AG04450 (cell line): ENCODE measurements around the genes PDIK1L, SH3BGRL3 and GPN2.

DNA sequence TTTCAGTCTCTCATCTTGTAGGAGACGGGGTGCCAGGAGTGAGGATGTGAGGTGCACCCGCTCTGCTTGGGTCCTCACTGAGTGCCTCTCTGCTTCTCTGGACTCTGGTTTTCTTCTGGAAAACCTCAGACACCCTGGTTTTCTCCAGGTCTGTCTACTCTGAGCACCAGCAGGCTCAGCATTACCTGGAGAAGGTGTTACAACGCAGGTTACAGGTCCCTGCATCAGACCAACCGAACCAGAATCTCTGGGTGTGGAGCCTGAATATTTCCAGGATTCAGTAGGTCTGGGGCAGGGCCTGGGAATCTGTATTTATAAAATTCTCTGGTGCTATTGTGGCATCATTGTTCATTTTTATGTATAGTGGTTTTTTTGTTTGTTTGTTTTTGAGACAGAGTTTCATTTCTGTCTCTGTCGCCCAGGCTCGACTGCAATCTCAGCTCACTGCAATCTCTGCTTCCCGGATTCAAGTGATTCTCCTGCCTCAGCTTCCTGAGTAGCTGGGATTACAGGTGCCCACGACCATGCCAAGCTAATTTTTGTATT lies 1.4 kb upstream of the SLC30A2 start:
- CAGE, long polyA plus RNA: no peak
- RRBS: no CpG with 5 or more reads among the region's 8 CpGs

- CAGE, long polyA plus RNA: no peak
- RRBS: no CpG with 5 or more reads among the region's 5 CpGs
Measured at GRCh38 chr1:26072850-26073323, 5.5 kb upstream of the TRIM63 start.

- CAGE, long polyA plus RNA: no peak
- RRBS: 2% methylated on average over 23 of the region's 68 CpGs
Measured at GRCh38 chr1:26111476-26111969, at the start of gene PDIK1L. Gene PDIK1L, plus strand, starts transcription at chr1:26111824.

DNA sequence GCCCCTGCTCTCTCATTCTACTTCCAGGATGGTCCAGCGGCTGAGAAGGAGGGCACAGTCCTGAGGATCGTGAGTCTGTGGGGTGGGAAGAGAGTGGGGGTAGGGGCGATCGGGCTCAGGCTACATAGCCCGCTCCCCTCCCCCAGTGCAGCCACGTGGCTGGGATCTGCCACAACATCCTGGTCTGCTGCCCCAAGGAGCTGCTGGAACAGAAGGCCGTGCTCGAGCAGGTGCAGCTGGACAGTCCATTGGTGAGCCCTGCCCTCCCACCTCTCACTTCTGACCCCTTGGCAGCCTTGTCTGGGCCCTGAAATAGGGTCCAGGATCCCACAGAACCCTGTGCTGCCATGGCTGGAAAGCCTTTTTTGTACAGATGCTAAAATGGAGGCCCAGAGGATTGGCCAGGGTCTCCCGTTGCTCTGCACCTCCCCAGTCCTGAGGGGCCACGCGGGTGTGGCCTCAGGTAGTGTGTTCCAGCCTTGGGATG lies 5.1 kb downstream of the CNKSR1 start:
- CAGE, long polyA plus RNA: no peak
- RRBS: no CpG with 5 or more reads among the region's 11 CpGs

GRCh38 chr1:26200685-26201689 lies 10.6 kb downstream of the CATSPER4 start:
- CAGE, long polyA plus RNA: no peak
- RRBS: no CpG with 5 or more reads among the region's 35 CpGs

GRCh38 chr1:26279322-26279901 lies 474 bp upstream of the SH3BGRL3 start:
- CAGE, long polyA plus RNA: no peak
- RRBS: no CpG with 5 or more reads among the region's 13 CpGs

DNA sequence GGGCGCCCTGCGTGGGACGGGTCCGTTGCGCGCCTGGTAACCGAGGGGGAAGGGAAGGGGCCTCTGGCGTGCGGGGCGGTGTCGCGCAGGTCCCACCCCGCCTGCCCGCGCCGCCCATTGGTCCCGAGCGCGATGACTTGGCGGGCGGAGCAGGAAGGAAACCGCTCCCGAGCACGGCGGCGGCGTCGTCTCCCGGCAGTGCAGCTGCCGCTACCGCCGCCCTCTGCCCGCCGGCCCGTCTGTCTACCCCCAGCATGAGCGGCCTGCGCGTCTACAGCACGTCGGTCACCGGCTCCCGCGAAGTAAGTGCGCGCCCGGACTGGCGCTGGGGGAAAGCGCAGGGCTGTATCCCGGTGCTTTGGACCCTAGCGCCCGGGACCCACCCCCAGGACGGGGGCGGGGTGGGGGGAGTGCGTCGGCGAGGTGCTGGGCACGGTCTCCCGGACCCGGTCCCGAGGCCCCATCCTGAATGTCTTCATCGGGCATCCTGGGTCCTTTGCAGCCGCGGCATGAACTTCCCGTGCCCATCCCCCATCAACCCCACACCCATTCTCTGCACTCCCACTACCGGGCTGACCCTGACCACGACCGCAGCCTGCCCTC lies at the start of gene SH3BGRL3:
Gene SH3BGRL3, plus strand, starts transcription at position 185 of the 603 bp plus-strand sequence.
- CAGE, long polyA plus RNA: start-site peak on the plus strand centred at position 199 of the sequence, 112 bp wide, 30,568 and 22,440 reads in 2 replicates
- RRBS: 2% methylated on average over 21 of the region's 67 CpGs

DNA sequence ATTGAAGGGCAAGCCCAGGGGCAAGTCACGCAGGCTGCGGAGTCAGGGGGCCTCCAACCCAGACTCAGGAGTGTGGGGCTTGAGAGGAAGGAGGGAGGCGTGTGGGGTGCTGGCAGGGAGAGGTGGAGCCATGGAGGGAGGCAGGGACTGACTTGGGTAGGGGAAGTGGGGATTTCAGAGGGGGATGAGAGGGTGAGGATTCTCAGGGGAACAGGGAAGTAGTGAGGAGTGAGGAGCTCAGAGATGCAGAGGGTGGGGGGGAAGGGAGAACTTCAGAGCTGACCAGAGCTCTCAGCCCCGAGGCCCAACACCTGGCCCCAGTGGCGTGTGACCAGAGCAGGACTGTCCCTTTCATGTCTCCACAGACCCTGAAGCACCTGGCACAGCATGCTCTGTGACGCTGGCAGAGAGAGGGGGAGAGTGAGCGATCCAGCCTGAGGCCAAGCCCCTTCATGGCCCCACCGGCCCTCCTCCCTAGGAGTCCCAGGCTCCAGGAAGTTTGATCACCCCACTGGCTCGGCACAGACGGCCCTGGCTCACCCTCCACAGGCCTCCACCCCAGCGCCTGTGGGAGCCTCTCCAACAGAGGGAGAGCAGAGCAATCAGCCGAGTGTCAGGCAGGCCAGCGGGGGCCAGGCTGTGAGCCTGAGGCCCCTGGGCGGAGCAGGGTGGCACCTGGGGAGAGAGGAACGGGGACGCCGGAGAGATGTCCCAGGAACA lies 10.9 kb downstream of the SH3BGRL3 start:
- CAGE, long polyA plus RNA: no peak
- RRBS: no CpG with 5 or more reads among the region's 17 CpGs

- CAGE, long polyA plus RNA: no peak
- RRBS: no CpG with 5 or more reads among the region's 7 CpGs
Measured at GRCh38 chr1:26305521-26306037, 857 bp downstream of the UBXN11 start.

DNA sequence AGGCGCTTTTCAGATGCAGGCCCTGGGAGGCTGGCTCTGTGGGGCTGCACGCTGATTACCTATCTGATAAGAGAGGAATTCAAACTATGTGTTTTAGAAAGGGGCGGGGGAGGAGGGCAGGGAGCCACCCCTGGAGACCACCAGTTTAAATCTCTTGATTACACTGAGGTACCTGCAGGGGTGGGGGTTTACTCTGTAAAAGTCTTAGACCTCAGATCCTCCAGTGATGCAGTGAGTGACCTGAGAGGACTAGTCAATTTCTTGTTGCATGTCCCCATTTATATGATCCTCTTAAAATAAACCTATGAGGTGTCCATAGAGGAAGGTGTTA lies 8.5 kb downstream of the LIN28A start:
- CAGE, long polyA plus RNA: no peak
- RRBS: no CpG with 5 or more reads among the region's 3 CpGs

GRCh38 chr1:26598844-26599348 lies 69.3 kb downstream of the RPS6KA1 start:
- CAGE, long polyA plus RNA: no peak
- RRBS: no CpG with 5 or more reads among the region's 5 CpGs

DNA sequence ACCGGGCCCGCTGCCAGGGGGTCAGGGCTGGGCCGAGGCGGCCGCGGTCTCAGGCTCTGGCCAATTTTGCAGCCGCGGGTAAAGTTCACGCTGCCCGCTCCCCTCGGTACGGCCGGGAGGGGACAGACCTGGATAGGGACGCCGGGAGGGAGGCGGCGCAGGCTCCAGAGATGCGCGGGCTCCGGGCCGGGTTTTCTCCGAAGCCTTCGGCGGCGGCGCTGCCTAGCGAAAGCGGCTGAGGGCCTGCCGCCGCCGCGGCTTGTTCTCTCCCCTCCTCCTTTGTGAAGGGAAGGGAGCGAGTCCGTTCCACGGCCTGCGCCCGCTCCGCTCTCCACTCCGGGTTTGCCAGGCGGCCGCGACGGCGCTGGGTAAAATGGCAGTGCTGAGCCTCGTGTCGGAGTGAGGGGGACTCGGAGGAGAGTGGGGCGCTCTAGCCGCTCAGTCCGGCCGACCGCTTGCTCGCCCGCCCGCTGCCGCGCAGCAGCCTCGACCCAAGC lies 421 bp upstream of the ARID1A start:
- CAGE, long polyA plus RNA: no peak
- RRBS: 2% methylated on average over 31 of the region's 58 CpGs

DNA sequence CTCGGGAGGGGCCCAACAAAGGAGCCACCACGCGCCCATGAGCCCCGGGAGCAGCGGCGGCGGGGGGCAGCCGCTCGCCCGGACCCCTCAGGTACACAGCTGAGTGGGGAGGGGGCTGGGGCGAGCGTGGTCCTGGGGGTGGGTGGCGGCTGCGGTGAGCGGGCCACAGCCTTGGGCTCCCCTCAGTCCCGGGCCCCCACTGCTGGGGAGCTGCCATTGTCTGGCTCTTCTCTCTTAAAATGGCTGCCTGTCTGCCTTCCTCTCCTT lies 1.6 kb downstream of the ARID1A start:
- CAGE, long polyA plus RNA: no peak
- RRBS: 0% methylated on average over 6 of the region's 16 CpGs

GRCh38 chr1:26711906-26712319 lies 16.1 kb downstream of the ARID1A start:
- CAGE, long polyA plus RNA: no peak
- RRBS: no CpG with 5 or more reads among the region's 4 CpGs

DNA sequence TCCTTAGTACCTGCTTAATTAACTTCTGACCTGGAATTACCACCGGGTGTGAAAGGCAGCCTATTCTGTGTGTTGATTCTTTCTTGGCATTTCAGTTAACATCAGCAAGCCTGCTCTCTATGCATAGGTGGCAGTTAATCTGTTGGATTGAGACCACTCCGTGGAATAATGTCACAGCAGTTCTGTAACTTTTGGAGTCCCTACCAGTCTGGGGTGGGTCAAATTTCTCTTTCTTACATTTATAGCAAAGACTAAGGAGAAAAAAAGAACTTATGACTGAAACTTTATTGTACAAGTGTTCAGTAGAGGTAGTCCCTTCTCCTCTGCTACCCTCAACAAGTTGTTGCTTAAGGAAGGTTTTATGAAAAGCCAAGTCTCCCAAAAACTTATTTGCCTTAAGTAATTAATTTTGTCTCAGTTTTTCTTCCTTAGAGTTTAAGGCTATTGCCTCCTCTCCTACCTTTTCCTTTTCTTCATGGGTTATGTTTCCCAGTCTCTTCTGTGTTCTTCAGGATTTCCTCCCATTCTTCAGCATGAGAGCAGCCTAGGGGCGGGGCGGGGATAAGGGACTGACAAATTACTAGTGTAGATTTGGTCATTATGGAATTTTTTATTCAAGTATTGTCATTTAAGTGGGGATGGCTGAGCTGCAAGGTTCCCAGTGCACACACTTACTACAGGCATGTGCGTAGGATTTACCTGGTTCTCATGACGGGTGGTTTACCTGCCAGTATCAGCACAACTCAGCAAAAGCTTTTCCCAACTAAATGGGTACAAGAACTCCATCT lies 35.4 kb upstream of the PIGV start:
- CAGE, long polyA plus RNA: no peak
- RRBS: no CpG with 5 or more reads among the region's 6 CpGs

GRCh38 chr1:26760748-26761366 lies 26.9 kb upstream of the PIGV start:
- CAGE, long polyA plus RNA: no peak
- RRBS: no CpG with 5 or more reads among the region's 5 CpGs

- CAGE, long polyA plus RNA: no peak
- RRBS: no CpG with 5 or more reads among the region's 5 CpGs
Measured at GRCh38 chr1:26782506-26783694, 4.8 kb upstream of the PIGV start.

- CAGE, long polyA plus RNA: no peak
- RRBS: no CpG with 5 or more reads among the region's 4 CpGs
Measured at GRCh38 chr1:26797450-26798223, 9.9 kb downstream of the PIGV start.

- CAGE, long polyA plus RNA: start-site peak on the minus strand at chr1:26890250-26890314, 47 and 33 reads in 2 replicates
- RRBS: no CpG with 5 or more reads among the region's 51 CpGs
Measured at GRCh38 chr1:26890186-26890981, at the start of gene GPN2. Gene GPN2, minus strand, starts transcription at chr1:26890283.

DNA sequence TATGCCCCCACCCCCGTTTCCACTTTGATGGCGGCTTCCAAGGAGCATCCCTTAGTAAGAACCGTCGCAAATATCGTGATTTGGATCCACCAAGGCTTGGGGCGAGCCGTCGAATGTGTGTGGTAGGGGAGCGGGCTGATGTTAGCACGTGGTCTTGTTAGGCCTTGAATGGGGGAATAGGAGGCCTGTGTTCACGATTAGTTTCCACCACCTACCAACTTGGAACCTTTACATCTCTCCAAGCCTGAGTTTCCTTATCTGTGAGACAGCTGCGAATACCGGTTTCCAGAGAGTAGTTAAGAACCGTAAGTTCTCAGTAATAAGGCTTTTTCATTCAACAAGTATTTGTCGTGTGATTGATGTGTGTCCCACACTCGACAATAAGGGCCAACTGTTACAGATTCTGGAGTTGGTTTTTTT lies 655 bp downstream of the NUDC start:
- CAGE, long polyA plus RNA: no peak
- RRBS: no CpG with 5 or more reads among the region's 16 CpGs